Measurements from ENCODE around the gene TMEM18.

- PRO-cap = no peak
These were observed 1.8 kb downstream of the FAM110C start for GRCh38 chr2:44543-44815.

DNA sequence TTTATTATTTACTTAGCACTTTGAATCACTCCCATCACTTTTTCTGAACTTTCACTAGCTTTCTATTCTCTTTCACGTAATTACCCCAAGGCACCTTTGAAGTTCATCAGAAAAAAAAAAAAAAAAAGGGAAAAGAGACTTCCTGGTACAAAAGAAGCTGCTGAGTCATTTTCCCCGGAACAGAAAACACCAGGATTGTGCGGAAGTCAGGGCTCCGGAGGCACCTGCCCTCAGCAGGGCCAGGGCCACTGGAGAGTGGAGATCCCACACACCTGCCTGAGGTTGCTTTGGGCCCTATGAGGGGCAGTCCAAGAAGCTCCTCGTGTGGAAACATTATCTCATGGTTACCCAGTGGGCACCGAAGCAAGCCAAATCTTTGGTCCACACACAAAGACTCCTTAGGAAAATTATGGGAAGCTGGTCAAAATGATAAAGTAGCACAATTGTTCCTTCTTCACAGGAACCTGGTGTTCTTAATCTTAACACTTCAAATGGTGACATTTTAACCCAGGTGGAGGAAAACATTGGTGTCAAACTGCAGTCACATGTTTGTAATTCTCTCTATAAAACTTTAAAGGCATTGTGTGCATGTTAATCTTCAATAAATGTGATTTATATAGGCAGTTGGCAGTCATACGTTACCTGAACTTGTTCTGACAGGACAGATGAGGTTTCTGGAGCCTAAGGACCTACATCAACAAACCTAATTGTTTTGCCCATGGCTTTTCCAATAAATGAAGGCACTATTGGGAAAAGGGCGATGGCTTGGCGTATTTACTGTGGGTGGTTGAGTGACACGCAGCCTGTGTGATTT is 23.3 kb upstream of the FAM110C start:
- PRO-cap = unidirectional peak, plus-strand start at position 192 of the sequence; unidirectional peak, plus-strand start at position 248 of the sequence; unidirectional peak, plus-strand start at position 664 of the sequence

DNA sequence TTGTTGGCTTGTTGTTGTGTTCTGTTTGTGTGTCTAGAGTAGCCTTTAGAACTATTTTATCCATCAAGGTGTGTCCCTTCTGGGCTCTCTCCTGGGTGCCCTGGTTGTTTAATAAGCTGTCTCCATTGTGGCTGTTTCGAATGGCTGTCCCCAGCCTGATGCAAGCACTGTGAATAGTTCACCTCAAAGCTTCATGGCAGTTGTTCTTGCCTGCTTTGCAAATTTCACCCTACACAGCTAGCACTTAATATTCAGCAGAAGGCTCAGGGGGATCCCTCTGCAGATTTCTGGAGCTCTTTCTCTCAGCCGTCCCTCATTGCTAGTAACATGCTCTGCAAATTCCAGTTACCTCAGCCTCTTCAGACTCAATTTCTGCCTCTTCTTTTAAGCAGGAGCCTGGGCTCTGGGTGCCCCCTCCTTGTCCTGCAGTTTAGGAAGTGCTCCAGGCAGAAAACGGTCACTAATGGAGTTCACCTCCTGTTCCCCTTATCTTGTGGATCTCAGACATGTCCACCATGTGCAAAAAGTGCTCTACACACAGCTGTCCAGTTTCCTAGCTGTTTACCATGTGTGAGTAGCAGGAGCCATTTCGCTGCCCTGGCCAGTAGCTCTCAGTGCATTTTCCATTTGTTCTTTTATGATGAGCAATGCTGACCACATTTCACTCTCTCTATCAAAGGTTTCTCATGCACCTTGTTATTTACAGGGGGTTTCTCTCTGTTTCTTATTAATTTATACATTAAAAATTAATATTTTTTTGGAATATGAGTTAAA is 5.0 kb downstream of the SH3YL1 start:
- PRO-cap = no peak

DNA sequence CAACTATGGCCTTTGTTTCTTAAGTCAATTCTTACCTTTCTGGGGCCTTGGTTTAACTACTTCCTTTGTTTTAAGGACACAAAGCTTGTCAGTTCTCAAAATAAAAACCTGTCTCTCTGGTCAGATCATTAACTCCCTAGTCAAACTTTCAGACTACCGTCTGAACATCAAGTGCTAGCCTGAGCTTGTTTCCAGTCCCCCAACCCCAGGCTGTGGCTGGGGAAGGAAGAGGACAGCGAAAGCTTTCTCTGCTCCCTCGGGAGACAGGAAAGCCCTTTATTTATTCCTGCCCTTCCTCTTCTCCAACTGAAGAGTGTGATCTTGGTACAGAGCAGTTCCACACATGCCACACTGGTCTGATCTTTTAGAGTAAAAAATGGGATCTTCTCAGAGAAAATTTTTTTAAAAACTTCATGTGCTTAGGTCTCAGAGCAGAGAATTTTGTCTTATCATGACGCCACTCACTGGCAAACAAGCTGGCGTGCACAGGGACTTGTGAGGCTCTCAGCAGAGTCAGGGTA is 1.6 kb downstream of the SH3YL1 start:
- PRO-cap = no peak

GRCh38 chr2:355918-356901 is 68.3 kb upstream of the ALKAL2 start:
- PRO-cap = no peak

- PRO-cap = no peak
These were observed 142.8 kb upstream of the ALKAL2 start for GRCh38 chr2:430578-431114.

DNA sequence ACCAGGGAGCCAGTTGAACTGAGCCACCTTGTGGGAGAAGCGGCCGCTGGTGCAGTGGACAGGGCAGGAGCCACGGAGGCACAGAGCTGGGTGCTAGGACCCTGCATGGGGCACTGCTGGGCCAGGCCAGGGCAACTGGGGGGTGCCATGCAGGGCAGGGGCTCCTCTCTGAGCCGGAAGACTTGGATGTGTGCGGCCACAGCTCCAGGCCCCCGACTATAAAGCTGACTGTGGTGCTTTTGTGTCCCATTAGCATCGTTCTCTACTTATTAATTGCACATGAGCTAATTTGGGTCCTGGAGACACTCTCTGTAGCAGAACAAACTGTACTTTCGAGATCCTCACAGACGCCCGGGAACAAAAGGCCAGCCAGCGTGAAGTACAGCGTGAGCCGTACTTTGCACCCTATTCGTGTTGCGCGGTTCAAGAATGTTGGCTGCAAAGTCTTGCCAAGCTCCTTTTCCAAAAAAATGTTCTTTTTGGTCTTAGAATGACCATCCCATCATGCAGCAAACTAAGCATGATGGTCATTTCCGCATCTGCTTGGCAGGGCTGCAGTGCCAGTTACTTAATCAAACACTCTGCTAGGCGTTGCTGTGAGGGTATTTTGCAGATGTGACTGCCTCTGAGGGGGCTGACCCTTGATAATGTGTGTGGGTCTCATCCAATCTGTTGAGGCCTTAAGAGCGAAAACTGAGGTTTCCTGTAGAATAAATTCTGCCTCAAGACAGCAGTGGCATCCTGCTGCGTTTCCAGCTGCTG is 152.1 kb upstream of the ALKAL2 start:
- PRO-cap = no peak

GRCh38 chr2:557762-558496 is 119.3 kb downstream of the TMEM18 start:
- PRO-cap = no peak

DNA sequence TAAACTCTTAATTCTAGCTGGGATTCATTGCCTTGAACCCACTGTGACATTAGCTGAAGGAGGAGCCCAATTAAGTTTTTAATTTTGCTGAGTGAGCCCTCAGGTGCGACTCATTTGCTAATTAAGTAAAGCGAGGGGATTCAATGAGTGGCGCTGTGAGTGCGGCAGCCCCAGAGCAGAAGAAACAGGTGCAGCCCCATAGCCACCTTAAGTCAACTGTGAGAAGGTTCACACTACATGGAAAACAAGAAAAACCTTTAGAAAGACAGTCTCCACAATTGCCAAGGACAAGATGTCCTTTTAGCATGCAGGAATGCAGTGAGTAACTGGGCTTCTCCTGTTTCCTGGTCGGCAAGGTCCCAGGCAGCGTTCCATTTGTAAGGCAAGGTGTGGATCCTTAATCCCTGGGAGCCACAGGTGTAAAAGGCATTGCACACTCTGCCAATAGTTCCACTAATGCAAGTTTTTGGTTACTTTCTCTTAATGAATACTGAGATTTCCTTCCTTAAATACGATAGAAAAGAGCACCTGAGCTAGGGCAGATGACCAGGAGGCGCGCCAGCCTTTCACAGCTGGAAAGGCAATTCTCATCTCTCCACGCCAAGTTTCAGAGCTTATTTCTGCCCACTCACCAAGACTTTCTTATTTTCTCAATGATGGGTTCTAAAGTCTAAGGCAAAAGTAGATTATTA is 87.6 kb downstream of the TMEM18 start:
- PRO-cap = no peak

- PRO-cap = no peak
These were observed 48.6 kb downstream of the TMEM18 start for GRCh38 chr2:628617-629007.

- PRO-cap = bidirectional peak, plus-strand start at chr2:676944, minus-strand start at chr2:676756; unidirectional peak, plus-strand start at chr2:677208; bidirectional peak, plus-strand start at chr2:677518, minus-strand start at chr2:677389
These were observed at the start of gene TMEM18 for GRCh38 chr2:676600-677627. Gene TMEM18, minus strand, starts transcription at chr2:677406.

DNA sequence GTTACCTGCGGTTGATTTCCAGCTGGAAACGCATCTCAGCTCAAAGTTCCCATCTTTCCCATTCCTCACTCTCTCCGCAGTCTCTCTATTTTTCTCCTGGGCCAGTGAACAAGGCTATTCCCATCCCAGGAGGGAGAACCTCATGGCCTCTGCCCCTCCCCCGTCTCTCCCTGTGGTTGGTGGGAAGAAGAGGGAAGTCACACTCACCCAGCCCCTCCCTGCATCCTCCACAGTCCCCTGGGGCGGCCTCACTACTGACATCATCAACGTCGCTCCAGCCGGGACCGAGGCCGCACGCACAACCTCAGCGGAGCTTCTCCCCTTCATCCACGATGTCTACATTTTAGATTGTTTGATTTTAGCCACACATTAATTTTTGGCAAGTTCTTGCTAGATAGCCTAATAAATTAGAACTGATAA is 84.4 kb upstream of the SNTG2 start:
- PRO-cap = no peak

- PRO-cap = no peak
These were observed 148.0 kb downstream of the TPO start for GRCh38 chr2:1561319-1561639.

DNA sequence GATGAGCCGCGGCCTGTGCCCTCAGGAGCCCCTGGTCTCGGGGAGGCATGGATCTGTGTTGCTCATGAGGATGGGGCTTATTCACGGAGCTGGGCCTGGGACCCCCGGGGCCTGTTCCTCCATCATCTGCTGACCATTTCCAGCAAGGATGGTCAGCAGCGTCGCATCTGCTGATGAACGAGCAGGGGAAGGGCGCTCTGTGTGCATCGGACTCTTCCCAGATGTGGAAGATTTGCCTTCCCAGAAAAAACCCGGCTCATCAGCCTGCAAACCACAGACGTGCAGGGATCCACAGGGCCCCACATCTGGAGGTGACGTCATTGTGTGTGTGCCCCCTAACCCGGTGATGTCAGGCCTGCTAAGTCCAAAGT is 144.0 kb downstream of the PXDN start:
- PRO-cap = no peak

- PRO-cap = no peak
These were observed 130.6 kb downstream of the PXDN start for GRCh38 chr2:1613596-1614332.

- PRO-cap = no peak
These were observed 39.3 kb downstream of the PXDN start for GRCh38 chr2:1704971-1705554.

DNA sequence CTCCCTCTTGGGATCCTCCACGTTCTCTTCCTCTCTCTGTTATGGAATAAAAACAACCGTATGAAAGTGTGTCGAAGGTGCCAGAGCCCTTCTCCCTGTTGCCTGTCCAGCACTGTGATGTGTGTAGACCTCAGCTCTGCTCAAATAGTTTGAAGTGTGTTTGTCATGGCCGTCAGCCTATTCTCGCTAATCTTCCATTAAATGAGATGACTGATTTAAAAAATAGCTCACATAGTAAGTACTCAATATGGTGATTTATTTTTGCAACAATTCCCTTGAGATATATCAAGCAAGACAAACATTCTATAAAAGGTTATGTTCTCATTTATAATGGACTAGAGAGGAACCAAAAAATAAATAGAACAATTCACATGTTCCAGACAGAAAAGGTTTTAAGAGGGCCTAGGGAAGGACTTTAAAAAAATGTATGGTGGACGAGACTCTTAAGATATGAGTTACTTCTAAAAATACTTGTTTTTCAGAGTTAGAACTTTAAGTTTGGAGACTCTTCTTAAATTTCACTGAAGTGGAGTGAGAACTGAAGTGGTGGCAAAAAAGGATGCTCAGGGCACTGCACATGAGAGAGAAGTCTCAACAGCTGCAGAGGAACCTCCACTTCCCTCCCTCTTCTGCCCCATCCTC is 84.2 kb upstream of the PXDN start:
- PRO-cap = no peak

- PRO-cap = no peak
These were observed 274.0 kb downstream of the MYT1L start for GRCh38 chr2:2057080-2057421.

- PRO-cap = no peak
These were observed 6.2 kb downstream of the MYT1L start for GRCh38 chr2:2324889-2325238.

DNA sequence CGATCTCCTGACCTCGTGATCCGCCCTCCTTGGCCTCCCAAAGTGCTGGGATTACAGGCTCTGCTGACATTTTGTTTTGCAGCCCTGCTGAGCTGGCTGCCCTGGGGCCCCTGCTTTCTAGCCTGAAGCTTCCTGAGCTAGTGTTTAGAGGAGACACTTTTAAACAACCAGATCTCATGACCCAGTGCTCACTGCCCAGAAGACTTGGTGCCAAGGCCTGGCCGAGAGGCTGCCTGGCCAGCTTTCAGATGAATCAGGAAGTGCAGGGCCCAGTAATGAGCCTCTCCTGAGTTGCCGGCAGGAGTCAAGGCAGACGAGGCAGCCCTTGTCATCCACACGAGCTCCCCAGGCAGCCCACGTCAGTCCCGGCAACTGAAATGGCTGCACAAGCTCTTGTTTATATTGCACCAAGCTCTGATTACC is 331.0 kb upstream of the MYT1L start:
- PRO-cap = no peak